Measurements from ENCODE around the gene RHEB.

DNA sequence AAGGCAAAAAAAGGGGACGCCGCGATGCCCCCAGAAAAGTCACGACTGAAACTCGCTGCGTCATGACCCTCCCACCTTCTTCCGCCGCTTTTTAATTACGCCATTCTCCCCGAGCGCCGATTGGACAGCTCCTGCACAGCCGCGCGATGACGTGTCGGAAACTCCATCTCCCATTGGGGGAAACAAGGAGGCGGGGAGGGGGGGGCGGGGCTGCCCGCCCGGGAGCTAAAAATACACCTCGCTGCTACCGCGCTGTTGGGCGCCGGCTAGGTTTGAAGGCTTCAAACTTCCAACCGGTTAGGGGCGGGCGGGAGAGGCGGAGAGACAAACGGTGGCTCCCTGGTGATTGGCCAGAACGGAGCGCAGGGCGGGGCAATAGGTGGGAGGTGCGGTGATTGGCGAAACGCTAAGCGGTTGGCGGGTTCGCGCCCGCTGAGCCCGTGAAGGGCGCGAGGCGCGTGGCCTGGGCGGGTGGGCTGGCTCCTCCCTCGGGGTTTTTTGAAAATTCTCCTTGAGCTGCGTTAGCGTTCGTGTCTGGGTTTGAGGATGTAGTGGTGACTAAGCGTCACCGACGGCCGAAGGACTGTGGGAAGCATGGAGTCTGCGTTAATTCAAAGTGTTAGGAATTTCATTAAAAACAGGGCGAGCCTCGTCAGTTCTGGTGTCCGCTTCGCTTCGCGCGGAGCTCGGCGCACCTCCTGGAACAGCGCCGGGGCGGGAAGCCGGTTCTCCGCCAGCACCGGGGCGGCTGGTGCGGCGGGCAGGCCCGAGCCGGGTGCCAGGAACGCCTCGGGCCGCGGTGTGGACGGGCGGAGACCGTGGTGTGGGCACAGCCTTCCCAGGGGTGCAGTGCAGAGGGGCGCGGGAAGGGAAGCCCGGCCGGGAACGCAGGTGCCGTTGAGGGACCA is at the start of gene RHEB:
RHEB (minus strand) TSS at position 73 of the 908 bp plus-strand sequence.
- RRBS = 8% methylated on average over 12 of the region's 90 CpGs

GRCh38 chr7:151552021-151552897 is 32.6 kb upstream of the RHEB start:
- RRBS = no CpG with 5 or more reads among the region's 17 CpGs

DNA sequence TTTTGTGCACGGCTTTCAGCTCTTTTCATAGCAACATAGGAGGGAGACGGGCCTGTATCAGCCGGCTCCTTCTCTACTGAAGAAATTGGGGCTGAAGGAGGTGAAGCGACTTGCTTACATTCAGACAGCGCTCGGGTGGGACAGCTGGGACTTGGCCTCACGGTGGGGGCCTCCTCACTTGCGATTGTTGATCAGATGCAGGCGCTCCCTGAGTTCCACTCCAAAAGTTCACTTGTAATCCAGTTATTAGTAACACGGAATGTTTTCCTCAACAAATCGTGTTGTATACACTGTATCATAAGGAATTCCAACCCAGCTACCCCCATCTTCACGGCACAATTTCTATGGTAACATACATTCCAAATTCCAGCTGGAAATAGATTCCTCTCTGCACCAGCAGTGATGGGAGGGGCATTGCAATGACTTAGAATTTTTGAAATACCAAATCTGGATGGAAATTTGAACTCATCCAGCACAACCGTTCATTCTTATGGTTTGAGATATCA is 38.8 kb upstream of the RHEB start:
- RRBS = 92% methylated on average over 2 of the region's 13 CpGs

GRCh38 chr7:151630875-151631458 is 111.3 kb upstream of the RHEB start:
- RRBS = no CpG with 5 or more reads among the region's 13 CpGs

DNA sequence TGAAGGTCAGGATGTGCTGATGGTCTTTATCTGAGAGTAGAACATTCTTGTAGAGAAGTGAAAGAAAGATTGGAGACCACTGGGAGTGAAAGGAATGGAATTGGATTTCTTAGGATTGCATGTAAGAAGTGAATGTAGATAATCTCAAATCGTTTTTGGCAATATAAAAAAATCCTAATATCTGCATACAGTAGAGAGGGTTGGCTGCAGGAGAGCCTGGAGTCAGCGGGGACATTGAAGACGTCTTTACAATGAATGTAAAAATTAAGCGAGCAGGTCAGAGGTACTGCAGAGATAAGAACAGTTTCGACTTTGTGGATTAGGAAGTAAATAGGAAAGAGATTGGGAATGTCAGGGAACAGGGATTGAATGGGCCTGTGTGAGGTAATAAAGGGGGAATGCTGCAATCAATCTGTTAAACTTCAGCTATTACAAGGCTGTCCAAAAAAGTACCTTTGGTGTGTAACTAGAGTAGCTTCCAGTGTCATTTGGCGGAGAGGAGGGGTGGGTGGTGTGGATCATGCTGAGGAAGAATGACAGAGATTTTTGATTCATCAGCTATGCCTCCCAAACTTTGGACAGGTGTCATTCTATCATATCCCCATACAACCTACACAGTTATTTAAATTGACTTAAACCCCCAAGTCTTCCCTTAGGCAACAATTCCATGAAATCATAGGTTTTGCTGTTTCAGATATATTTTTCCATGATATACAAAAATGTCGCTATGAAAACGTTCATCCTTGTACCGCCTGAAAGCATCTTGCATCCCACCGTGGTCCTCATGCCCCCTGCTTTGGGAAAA is 128.1 kb upstream of the RHEB start:
- RRBS = no CpG with 5 or more reads among the region's 10 CpGs

DNA sequence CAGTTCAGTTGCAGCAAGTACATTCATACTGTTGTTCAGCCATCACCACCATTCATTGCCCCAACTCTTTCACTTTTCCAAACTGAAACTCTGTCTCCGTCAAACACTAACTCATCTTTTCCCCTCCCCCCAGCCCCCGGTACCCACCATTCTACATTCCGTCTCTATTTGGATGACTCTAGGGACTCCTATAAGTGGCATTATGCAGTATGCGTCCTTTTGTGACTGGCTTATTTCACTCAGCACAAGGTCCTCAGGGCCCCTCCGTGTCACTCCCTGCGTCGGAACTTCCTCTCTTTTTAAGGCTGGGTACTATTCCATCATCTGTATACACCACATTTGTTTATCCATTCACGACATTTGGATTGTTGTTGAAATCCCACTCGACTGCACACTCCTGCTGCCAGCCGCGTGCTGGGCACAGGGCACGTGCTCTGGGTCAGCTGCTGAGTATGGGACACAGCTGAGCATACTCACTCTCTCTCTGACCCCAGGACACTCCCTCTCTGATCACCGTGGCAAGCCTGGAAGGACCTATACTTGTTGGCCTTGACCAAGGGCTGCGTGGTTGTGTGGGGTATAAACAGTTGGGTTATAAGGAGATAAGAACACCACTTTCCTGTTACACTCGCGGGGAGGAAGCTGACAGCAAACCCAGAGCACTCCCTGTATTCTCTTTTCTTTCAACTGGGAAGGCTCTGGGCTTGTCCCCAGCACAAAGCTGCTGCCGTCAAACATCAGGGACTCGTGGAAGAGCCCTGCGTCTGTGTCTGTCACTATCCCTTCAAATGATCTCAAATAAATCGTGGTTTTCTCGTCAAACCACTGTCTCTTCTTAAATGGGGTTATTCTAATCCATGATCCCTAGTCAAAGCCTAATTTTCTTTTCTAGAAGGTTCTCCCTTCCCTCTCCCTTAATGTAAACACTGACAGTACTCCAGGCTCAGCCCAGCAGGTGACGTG is 153.0 kb upstream of the RHEB start:
- RRBS = no CpG with 5 or more reads among the region's 22 CpGs

DNA sequence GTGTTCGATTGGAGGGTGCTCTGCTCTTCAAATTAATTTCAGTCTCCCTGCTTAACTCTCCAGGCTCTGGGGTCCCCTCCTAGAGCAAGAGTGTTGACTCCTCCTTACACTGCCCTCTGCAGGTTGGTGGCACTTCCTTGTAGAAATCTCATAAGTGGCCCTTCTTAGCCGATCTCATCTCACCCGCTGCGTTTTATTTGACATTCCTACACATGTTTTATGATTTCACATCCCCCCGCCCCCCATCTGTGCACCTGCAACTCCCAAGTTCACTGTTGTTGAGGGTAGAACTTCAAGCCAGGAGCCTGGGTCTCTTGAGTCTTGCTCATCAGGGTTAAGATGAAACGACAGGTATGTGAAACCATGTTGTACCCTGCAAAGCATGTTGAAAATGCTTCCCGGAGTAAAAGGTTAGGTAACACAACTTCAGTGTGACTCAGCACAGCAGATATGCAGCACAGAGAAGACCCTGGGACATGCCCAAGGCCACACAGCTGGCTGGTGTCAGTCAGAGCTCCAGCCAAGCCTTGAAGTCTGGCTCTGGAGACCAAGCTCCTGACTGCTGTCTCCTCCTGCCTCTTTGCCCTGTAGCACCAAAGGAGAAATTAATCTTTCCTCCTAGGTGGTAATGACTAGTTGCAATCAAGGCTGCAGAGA is 171.1 kb downstream of the PRKAG2 start:
- RRBS = no CpG with 5 or more reads among the region's 7 CpGs

DNA sequence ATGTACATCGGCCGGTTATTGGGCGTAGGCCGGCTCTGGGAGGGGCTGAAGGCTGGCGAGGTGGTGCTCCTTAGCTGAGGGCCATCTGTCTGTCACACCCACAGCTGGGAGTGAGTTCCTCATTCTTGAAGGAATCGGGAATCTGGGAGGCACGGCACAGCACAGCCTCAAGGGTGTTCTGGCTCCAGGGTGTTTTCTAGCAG is 121.9 kb downstream of the PRKAG2 start:
- RRBS = 30% methylated on average over 2 of the region's 7 CpGs

DNA sequence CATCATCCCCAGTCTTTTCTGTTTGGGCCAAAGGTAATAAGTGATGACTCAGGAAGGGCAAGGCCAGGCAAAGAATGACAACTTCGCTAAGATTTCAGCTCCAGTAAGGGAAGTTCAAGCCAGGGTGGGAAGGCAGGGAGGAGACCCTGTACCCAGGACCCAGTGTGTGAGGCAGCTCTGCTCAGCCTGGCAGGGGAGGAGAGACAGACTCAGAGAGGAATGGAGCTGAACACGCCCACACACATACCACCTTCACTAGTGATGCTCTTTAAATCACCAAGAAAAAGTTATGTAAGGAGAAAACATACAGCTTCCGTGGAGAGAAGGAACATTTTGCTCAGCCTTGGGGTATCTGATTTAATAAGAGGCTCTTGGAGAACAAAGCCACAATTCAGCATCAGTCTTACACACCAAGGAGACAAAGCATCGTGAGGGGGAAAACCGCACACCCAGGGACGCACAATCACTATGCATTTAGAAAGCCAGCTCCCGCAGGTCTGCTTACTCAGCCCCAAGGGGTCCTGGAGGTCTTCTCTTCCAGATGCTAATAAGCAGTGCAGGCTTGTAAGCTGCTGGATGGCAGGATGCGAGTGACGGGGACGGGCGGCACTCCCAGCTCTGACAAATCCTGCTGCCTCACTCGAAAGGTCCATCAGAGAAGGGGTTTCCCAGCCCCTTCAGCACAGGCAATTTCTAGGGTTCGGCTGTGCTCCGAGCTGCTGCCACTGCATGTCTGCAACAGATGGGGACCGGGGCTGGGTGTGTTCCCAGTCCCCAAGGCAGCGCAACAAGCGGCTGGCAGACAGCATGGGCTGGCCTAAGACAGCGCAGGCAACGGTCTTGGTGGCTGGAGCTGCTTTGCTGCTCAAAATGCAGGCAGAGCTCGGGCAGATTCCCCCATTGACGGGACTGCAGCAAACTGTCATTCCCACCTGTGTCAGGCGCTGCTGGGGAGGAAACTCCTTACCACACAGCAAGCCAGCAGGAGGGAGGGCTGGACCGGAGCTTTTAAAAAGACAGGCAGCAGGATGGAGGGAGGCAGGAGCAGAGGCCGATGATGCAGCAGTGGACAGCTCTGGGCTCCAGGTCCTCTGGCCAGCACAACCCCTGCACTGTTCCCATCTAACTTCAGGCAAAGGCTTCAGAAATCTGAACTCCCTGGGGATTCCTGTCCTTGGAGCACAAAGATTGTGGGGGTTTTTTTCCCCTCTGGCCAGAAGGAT is 62.6 kb downstream of the PRKAG2 start:
- RRBS = no CpG with 5 or more reads among the region's 24 CpGs

- RRBS = 68% methylated on average over 3 of the region's 19 CpGs
Measured at GRCh38 chr7:151818638-151819563, 58.0 kb downstream of the PRKAG2 start.

DNA sequence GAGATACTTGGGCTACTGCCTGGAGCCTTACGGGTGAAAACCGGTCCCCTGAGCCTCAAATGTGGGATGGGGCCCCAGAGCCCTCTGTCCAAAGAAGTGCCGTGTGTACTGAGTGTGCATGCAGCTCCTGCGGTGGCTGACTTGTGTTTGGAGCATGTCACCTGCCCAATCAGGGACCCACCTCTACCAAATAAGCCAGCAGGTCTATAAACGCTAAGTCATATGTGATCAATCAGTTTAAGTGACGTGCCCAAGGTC is 57.3 kb downstream of the PRKAG2 start:
- RRBS = no CpG with 5 or more reads among the region's 6 CpGs

DNA sequence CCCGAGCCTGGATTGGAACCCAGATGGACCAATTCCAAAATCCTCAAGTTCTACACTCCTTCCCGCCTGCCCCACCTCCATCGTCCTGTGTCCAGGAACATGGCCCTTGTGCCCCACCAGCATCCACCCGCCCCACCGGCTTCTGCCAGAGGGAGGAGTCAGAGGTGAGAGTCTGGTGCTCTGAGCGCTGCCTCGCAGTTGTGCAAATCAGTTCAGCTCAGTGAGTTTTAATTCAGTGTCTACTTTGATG is 26.4 kb downstream of the PRKAG2 start:
- RRBS = no CpG with 5 or more reads among the region's 7 CpGs

- RRBS = no CpG with 5 or more reads among the region's 6 CpGs
Measured at GRCh38 chr7:151855639-151856265, 21.2 kb downstream of the PRKAG2 start.

DNA sequence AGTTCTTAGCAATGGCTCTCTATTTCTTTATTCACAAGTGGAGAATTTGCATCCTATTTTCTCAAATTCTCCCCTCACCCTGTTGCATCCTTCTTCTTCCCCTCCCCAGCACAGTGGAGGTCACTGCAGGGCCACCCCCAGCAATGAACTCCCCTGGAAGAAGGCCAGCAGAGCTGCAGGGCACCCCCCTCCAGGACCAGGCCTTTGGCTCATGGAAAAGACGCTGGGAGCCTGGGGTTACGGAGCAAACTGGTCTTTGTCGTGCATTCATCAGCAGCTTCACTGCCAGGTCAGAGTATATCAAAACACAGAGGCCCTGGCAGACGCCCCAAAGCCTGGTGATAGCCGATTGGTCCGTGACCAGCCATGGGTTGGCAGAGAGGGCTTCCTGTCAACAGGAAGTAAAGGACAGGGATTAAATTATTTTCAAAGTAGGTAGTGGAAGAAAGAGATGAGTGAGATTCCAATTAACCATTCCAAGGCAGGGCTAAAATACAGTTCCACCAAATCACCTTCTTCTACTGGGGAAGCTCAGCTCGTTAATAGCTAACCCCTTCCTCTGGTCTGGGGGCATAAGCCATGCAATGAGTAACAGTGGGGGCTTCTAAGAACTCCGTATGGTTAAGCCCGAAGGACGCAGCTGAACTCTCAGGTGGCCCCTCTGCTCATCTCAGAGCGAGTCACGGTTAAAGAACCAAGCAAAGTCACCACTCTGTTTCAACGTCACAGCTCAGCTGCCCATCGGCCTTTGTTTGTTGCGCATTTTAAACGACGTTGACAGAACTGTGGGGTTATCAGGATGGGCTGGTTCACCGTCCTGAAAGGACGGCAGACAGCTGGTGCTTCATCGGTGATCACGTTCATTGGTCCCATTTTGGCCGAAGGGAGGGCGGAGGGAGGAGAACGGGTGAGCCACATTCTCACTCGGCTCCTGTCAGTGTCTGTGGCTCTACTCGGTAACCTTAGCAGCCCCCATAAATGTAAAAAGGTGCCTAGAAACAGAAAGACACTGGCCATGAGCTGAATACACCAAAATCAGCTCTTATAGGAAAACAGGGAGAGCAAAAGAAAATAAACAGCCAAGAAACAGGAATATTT is 8.8 kb downstream of the PRKAG2 start:
- RRBS = no CpG with 5 or more reads among the region's 26 CpGs

DNA sequence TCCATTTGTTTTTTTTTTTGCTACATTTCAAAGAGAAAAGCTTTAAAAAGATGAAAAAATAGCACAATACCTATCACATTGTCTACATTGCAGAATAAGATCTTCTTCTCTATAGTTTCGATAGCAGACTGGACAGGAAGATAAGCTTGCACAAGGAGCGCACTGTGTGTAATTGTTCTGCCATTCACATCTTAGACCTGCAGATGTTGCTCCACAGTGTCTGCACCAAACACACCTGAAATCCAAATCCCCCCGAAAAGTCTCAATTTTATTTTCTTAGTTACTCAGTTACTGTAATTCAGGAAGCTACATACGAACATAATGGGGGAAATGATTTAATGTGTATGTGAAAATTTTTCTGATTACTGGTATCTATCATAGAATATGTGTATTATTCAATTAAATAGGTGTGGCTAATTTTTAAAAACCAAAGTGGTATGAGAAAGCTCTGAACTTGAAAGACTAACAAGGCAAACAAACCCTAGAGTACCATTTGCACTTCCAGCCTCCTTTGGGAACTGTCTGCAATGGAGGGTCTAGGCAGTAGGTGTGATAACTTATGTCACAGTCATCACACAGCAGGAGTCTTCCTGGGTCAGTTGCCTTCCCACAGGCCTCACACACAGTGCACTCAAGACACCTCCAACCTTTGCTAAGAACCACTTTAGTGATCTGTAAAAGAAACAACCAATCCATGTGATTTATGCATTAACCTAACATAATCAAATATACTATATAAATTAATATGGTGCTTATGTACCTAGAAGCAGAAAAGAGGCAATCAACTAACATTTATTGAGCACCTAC is 198.7 kb downstream of the GALNT11 start:
- RRBS = no CpG with 5 or more reads among the region's 4 CpGs

GRCh38 chr7:152397692-152398635 is 37.8 kb downstream of the KMT2C start:
- RRBS = no CpG with 5 or more reads among the region's 9 CpGs

DNA sequence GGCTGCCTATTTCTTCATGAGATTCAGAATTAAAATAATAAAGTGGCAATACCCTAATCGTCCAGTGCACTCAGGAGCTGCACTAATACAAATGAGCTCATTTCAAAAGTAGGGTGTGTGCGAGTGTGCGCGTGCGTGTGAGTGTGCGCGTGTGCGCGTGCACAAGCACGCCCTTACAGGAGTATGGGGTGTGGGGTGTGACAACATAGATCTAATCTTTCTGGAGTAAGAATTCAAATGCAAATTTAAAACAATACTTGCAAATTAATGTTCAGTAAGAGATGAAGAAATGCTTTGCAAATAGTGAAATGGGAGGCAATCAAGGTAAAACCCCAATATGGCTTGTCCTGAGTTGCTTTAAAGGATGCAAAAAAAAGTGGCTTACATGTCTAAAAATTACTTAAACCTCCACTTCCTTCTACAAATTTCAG is 2.1 kb downstream of the KMT2C start:
- RRBS = no CpG with 5 or more reads among the region's 10 CpGs

DNA sequence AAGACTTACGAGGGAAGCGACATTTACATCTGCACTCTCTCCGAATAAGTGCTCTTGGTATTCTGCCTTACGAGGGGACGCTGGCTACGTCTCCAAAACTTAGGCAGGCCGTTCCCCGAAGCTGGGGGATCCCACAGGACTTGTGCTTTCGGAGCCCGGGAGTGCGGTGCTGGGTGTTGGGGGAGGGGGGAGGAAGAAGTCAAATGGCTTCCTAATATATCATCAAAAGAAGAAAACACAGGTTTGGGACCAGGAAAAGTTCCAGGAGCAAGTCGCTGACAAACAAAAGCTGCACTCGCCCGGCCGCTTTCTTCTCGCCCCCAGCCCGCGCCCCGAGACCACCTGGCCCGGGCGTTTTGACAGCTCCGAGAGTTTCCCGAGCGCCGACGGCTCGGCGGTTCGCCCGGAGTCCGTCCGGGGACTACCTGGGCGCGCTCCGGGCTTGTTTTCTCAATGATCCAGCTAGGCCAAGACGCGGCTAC is 925 bp downstream of the KMT2C start:
- RRBS = 2% methylated on average over 11 of the region's 37 CpGs

GRCh38 chr7:152925895-152926450 is 166.4 kb downstream of the ACTR3B start:
- RRBS = 5% methylated on average over 26 of the region's 36 CpGs

DNA sequence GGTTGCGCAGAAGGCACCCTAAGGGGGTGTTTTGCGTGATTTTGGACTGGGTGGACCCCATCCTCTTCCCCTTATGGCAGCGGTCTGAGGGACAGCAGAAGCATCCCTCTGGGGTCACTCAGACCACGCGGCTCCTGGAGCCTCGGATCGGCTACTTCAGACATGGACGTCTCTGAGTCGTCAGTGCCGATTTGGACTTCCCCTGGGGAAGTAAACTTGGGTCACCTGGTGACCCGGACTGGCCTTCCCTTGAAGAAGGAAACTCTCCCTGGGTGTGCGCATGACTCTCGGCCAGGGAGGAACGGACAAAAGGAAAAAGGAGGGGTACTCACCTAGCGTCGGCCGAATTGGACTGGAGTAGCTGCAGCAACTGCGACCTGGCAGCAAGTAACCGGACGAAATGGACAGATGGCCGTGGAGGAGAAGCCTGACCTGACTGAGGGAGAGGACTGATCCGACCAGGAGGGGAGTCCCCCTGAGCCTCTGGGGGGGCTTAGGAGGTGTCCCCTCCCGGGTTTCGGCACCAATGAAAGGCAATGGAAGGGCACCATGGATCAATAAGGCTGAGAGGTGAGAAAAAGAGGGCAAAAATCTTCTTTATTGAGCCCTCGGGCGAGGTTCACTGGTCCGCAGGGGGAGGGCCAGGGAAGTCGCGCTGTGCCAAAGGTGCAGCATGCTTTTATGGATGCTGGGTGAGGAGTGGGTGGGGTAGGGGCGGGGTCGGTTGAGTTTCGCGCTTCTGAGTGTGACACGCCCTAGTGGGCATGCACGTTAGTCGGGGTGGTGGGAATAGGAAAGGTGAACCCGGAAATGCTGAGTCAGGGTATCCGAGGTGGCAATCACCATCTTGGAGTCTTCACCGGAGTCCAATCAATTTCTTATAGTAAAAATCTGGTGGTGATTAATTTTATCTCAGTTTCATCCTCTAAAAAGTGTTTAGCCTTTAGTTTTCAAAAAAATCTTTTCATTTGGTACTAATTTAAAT is 638.6 kb upstream of the DPP6 start:
- RRBS = 0% methylated on average over 1 of the region's 39 CpGs

Measured in AG08470 (cell line).